Hematopoietic multipotent progenitor cell (in vitro differentiated cells): ENCODE results near the gene RP9.

- CAGE, long polyA plus RNA, result no peak
Observed at GRCh38 chr7:29796122-29796450, 10.2 kb upstream of the WIPF3 start.

GRCh38 chr7:29809199-29809478 is 2.8 kb downstream of the WIPF3 start:
- CAGE, long polyA plus RNA, result no peak

- CAGE, long polyA plus RNA, result no peak
Observed at GRCh38 chr7:29964932-29965292, 24.7 kb downstream of the SCRN1 start.

GRCh38 chr7:29988354-29988815 is 1.2 kb downstream of the SCRN1 start:
- CAGE, long polyA plus RNA, result no peak

GRCh38 chr7:30468135-30468804 is 10.3 kb downstream of the NOD1 start:
- CAGE, long polyA plus RNA, result no peak

DNA sequence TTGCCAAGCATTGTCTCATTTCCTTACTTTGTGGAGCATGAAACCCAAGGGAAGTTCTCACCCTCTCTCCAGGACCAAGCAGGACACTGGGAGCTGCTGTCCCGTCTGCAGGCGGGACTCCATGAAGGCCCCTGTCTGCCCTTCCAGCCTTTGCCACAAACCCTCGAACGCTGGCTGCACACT is 654 bp downstream of the NOD1 start:
- CAGE, long polyA plus RNA, result no peak

DNA sequence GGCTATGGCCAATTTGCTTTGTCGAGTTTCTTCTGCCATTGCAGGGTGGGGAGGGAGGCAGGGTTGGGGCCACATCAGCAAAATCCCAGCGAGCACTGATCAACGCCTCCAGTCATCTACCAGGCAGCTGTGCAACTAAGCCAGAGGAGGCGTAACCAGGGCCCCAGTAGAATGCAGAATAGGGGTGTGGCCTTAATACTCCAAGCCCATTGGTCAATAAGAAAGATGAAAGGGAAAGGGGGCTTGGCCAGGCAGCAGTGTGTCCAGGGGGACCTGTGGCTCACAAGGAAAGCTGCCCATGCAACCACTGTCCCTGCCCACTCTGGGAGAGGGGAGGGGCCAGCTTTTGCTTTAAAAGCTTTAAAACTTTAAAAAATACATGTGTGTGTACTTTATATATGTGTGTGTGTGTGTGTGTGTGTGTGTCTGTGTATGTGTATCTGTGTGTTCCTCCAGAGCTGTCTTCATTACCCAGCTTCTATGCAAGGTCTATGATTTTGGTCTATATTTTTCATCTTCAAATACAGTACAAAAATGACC is 21.6 kb upstream of the GGCT start:
- CAGE, long polyA plus RNA, result no peak

GRCh38 chr7:30550911-30551704 is 43.6 kb upstream of the GARS1 start:
- CAGE, long polyA plus RNA, result no peak

DNA sequence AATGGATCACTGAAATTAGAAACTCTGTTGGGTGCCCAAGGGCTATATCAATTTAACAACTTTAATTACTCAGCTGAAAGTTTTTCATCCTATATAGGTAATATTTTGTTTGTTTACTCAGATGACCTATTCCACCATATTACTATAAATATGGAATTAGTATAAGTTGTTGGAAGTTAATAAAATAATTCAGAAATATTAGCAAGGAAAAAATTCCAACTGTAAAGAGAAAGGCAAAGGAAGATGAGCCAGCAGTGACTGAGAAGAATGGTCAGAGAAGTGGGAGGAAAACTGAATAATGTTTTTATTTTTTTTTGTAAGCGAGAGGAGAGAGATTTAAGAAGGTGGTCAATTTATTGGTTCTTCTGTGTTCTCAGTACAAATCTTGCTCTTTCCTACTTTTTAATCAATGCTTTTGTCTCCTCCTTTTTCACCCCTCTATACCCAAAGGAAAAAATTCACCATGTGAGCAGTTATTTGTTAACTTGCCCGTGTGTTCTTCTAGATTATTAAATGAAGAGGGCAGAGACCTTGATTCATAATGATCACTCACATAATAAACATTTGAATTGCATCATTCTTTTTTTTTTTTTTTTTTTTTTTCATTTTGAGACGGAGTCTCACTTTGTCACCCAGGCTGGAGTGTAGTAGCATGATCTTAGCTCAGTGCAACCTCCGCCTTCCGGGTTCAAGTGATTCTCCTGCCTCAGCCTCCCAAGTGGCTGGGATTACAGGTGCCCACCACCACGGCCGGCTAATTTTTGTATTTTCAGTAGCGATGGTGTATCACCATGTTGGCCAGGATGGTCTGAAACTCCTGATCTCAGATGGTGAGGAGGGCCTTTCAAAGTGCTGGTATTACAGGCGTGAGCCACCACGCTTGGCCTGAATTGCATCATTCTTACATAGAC is 3.4 kb downstream of the GARS1 start:
- CAGE, long polyA plus RNA, result no peak

GRCh38 chr7:30865003-30865352 is 46.7 kb upstream of the AQP1 start:
- CAGE, long polyA plus RNA, result no peak

DNA sequence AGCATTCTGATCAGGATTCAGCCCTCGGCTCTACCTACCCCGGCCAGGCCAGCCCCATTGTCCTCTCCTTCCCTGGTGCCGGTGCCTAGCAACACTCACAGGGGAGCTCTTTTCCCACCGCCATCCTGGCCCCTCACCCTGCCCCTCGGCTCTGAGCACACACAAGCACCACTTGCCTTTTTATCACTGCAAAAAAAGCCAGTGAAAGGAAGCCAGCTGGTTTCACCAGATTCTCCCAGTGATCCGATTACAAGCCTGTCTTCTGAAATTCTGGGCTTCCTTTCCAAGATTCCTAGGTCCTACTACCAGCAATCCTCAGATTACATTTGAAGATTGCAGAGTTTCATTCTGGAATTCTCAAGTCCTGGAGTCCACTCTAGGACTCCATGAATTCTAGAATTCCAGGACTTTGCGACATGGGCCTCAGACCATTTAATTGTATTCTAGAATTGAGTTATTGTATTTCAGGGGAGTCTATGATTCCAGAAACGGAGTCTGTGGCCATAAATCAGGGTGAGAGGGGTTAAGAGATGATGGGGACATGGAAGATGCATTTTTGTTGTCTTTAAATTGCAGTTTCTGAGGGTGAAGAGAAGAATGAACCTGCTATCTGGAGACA is 8.8 kb upstream of the ADCYAP1R1 start:
- CAGE, long polyA plus RNA, result no peak

- CAGE, long polyA plus RNA, result no peak
Observed at GRCh38 chr7:31335442-31335884, 5.1 kb downstream of the NEUROD6 start.

GRCh38 chr7:32070062-32070340 is 206 bp downstream of the PDE1C start:
- CAGE, long polyA plus RNA, result no peak

GRCh38 chr7:32154778-32155346 is 84.7 kb upstream of the PDE1C start:
- CAGE, long polyA plus RNA, result no peak

GRCh38 chr7:32890406-32890837 is 1.1 kb downstream of the KBTBD2 start:
- CAGE, long polyA plus RNA, result no peak

DNA sequence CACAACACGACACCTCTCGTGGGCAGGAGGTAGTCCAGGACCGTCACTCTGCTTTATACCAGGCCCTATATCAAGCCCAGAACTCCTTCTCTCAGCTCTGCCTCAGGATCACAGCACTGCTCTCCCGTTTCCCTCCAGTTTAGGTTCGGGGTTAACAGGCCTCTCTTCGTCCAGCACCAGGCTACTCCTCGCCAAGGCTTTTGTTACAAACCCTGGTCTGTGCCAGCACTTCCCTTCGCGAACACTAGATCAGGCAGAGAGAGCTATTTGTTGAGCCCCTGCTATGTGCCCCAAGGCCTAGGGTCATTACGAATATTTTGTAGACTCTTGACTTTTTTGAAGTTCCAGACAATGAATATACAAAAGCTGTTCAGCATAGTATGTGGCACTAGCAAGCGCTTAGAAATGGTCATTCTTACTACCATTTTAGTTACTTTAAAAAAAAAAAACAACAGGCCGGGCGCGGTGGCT is 1.5 kb downstream of the FKBP9 start:
- CAGE, long polyA plus RNA, result no peak

GRCh38 chr7:33097088-33097733 is 12.0 kb downstream of the RP9 start:
- CAGE, long polyA plus RNA, result no peak

- CAGE, long polyA plus RNA, result start-site peak on the minus strand at chr7:33109282-33109405, 703 reads
Observed at GRCh38 chr7:33108687-33109964, at the start of gene RP9. Gene RP9, minus strand, starts transcription at chr7:33109404.

- CAGE, long polyA plus RNA, result no peak
Observed at GRCh38 chr7:33114523-33114997, 5.4 kb upstream of the RP9 start.

DNA sequence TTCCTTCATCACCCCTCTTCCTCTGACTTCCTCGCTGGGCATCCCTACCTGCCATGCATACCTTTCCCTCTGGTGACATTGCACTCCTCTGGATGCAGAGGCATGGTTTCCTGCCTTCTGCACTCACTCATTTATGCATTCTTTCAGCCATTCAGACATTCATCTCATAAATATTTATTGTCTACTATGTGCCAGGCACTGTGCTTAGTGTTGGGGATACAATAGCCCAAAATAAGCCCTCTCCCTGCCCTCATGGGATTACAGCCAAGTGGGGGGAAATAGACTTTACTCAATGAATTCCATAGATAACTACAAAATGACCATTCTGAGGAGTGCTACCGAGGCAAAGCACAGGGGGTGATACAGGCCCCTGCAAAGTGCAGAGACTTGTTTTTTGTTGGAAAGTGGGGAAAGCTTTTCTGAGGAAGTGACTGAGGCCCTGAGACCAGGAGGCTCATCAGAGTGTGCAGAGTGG is 274.6 kb upstream of the BMPER start:
- CAGE, long polyA plus RNA, result no peak